H7 (cell line): ENCODE measurements around a stretch of chr12.

- RAMPAGE, long total RNA, result no peak
Observed at GRCh38 chr12:115570616-115570952, 706.9 kb downstream of the MED13L start.

DNA sequence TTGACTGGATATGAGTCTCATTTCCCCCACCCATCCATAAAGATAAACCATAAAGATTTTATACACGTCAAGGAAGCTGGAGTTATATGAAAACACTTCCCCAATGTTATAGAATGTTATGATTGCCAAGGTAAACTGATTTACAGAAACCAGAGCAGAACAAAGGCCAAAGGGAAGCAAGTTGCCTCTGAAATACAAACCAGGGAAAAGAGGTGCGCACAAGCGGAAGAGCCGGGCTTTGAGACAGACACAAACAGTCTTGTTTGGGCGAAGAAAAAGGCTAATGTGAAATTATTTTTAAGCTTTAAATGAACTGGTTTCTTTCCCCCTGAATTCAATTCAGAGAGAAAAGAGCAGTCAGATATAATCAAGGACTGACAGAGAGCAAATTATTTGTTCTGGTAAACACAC is 536.7 kb downstream of the MED13L start:
- RAMPAGE, long total RNA, result no peak

DNA sequence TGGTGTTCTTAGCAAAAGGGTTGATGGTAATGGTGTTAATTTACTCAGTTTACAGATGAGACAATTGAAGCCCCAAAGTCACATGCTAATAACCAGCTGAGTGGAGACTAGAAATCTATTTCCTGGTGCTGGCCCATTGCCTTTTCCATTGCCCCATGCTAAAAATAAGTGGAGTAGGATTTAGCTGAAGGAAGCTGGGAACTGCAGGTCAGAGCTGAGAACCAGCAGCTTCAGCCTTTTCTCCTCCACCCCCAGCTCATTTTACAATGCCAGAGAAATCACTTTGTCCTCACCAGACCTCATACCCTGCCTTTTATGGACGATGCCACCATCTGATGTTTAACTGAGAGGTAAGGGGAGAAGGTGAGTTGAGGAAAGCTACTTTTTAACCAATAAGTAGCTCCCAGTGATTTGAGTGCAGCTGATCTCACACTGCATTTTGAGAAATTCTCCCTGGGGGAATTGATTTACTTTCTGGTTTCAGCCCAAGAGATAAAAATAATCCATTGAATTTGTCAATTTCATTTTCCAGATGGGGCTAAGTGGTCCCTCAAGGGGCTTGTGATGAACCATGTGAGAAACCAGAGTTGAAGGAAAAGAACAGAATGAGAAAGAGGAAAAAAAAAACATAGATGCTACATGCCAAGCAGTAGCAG is 516.3 kb downstream of the MED13L start:
- RAMPAGE, long total RNA, result no peak

- RAMPAGE, long total RNA, result no peak
Observed at GRCh38 chr12:115870303-115870938, 407.1 kb downstream of the MED13L start.

DNA sequence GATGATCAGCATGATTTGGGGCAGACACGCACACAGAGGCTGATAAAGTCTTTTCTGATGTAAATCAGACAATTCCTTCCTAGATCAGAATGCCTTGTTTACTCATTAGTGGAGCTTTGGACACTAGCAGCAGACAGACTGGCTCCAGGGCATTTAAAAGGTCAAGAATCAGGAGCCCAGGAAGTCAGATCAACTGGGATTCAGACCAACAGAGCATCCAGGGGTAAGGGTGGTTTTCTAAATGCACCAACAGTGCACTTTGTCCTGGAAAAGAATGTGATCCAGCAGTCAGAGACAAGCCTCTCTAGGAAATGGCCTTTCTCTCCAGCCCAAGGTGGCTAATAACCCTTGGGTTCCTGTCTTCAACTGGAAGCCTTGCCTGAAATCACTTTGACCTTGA is 405.3 kb downstream of the MED13L start:
- RAMPAGE, long total RNA, result no peak

- RAMPAGE, long total RNA, result no peak
Observed at GRCh38 chr12:115943474-115943980, 334.0 kb downstream of the MED13L start.

GRCh38 chr12:116217894-116218555 is 59.5 kb downstream of the MED13L start:
- RAMPAGE, long total RNA, result no peak

- RAMPAGE, long total RNA, result no peak
Observed at GRCh38 chr12:116237125-116237898, 40.2 kb downstream of the MED13L start.

- RAMPAGE, long total RNA, result no peak
Observed at GRCh38 chr12:116313073-116313578, 35.6 kb upstream of the MED13L start.

- RAMPAGE, long total RNA, result no peak
Observed at GRCh38 chr12:116601207-116601603, 42.0 kb downstream of the MAP1LC3B2 start.

GRCh38 chr12:116604779-116605405 is 45.7 kb downstream of the MAP1LC3B2 start:
- RAMPAGE, long total RNA, result no peak

- RAMPAGE, long total RNA, result no peak
Observed at GRCh38 chr12:116661420-116661845, 76.4 kb downstream of the SPRING1 start.

DNA sequence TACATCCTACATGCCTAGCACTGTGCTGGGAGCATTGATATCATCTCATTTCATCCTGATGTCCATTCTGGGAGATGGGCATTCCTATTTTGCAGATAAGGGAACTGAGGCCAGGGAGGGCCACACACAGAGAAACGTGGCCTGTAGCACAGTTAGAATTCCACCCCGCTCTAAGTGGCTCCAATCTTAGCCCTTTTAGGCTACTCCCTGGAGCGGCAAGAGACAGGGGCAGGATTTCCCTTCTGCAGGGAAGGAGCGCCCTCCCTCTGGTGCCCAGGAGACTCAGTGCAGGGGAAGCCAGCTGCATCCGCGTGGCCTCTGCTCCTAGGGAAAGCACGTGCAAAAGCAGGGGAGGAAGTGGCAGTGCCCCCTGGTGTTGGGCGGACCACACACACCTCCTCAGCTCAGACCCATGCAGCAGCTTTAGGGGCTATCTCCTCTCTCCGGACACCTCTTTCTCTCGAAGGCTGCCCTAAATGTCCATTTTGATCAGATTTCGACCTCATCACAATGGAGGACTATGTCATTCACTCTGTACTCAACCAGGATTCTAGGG is 50.0 kb downstream of the SPRING1 start:
- RAMPAGE, long total RNA, result no peak

GRCh38 chr12:116693164-116693758 is 44.6 kb downstream of the SPRING1 start:
- RAMPAGE, long total RNA, result no peak

DNA sequence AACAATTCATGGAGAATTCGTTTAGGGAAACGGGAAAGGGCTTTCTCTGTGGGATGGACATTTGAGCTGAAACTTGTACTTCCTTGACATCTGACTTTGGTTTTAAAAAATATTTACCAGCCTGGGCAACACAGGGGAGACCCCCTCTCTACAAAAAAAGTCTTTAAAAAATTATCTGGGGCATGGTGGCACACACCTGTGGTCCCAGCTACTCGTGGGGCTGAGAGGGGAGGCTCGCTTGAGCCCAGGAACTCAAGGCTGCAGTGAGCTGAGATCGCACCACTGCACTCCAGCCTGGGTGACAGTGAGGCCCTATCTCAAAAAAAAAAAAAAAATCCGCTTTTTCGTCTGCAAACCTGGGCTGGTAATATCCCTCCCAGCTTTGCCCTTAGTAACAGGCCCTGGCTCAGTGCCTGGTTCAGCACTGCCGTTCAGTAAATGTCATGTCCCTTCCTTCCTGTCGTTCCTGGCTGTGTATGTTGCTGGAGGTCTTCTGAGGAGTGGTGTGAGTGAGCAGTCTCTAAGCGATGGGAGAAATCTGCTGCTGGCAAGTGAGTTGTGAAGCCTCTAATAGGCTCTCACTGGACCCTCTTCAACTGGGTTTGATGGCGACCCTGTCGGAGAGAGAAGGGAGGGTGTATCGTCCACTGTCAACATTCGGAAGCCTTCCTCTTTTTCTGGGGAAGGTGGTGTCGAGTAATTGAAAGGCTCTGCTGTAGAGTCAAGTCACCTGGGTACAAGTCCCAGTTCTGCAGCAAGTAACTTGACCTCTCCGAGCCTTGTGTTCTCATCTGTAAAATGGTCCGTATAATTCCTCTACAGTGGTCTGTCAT is 63.0 kb downstream of the HRK start:
- RAMPAGE, long total RNA, result no peak

DNA sequence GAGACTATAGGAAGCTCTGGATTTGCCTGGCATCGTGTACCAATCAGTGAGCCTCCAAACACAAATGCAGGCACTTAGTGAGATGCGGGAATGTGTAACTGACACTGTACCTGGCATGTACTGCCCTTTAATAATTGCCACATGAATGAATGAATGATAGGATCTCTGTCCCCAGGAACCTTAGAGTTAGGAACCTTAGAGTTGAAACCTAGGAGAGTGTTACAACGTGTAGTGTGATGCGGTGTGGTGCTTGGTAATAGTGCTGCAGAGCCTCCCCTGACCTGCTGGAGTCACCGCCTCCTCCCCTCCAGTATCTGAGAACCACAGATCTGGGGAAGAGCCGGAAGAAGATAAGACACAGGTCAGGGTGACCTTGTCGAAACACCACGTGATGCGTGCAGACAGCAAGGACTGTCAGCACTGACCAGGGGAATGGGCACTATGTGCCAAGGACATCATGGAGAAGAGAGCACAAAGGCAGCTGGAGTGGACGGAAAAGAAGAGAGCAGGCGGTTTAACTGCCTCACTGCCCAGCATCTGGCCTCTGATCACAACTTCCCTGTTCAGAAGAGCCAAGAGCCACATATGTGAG is 93.9 kb downstream of the TESC start:
- RAMPAGE, long total RNA, result no peak

GRCh38 chr12:117069026-117069693 is 30.1 kb downstream of the TESC start:
- RAMPAGE, long total RNA, result no peak

- RAMPAGE, long total RNA, result no peak
Observed at GRCh38 chr12:117130269-117130577, 31.0 kb upstream of the TESC start.

- RAMPAGE, long total RNA, result no peak
Observed at GRCh38 chr12:117789506-117790003, 179.2 kb downstream of the KSR2 start.

DNA sequence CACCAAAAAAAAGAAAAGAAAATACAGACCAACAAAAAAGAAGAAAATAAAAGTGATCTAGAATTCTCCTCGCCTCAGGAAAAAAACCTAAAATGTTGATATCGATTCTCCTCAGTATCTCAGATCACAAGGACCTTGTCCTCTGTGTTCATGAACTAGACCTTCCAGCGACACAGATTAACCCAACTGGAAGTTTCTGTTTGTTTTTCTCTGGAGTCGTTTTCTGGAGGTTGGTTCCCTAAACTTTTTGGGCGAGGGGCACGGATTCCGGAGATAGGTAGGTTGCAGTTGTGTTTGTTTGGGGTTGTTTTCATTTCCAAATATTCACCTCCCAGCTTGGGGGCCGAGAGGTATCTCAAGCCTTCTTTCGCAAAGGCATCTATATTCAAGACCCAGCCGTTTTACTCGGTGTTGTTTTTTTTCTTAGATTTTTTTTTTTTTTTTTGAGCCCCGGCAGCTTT is 513 bp upstream of the RFC5 start:
- RAMPAGE, long total RNA, result no peak